Neural cell (in vitro differentiated cells): ENCODE measurements around the genes STIM1, RRM1, OR51F2, OR51T1, OR52A5, HBG1, UBQLNL, OR52E5, OR52W1 and TIMM10B.

- RAMPAGE, long total RNA, result no peak
These were observed at the start of gene STIM1 for GRCh38 chr11:3855510-3856594. Gene STIM1 (plus strand): TSS chr11:3855664.

DNA sequence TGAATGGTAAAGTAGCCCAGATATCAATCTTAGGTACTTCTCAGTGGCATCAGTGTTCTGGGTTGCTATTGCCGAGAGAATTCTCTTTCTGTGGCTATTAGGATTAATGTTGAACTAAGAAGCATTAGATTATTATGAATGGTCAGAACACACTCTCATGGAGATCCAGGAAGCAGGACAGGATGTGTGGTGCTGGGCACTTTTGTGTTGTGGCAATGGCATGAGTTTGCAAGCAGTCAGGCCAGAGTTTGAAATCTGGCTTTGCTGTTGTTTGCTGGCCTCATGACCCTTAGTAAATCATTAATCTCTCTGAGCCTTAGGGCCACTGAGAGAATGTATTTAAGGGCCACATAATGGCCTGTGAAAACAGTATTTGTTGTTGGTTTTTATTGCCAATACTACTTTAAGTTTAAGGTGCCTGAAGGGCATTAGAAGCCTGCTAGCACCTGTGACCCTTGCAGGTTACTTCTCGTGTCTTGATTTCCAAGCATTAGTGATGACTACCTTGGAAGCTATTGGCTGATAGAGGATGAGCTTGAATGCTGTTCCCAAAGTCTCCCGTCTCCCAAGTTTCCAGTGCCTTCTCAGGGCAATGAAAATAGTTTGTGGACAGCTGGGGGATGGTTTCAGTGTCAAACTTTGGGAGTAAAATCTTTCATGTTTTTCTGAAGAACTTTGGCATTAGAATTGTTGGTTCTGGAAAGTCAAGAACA is 24.5 kb downstream of the STIM1 start:
- RAMPAGE, long total RNA, result no peak

DNA sequence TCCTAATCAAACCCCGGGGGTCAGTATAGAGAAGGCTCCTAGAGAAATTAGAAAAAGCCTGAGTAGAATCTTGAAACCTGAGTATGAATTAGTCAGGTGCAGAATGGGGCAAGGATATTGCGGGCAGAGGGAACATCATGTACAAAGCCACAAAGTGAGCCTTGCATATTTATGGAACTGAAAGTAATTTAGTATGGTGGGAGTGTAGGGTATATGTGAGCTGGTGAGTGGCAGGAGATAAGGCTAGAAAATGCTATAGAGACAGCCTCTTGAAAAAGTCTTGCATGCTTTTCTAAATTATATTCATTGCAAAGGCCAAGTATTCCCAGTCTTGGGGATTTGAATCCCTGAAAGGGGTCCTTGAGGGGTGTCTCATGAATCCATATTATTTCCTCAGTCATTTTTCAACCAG is 93.7 kb downstream of the STIM1 start:
- RAMPAGE, long total RNA, result no peak

- RAMPAGE, long total RNA, result start-site peak on the minus strand at chr11:4094711-4094750, 11 and 15 reads in 2 replicates; start-site peak on the plus strand at chr11:4094797-4094868, 421 and 1,339 reads in 2 replicates
These were observed at the start of gene RRM1 for GRCh38 chr11:4094544-4095396. Gene RRM1 (plus strand): TSS chr11:4094799.

GRCh38 chr11:4606862-4607539 is 1.0 kb downstream of the TRIM68 start:
- RAMPAGE, long total RNA, result no peak

DNA sequence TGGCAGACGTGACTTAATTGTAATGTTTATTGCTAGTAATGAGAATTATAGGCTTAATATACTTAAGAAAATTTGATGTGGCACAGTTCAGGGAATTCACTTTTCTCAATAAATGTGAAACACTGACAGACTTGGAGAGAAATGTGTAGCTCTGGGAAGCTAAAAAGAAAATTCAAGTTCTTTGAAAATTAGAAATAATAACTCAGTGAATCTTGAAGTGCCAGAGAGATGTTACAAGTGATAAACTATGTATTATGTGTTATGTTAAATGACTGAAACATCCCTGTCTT is at the start of gene OR51F2:
Gene OR51F2 (plus strand): TSS at position 204 of the 290 bp plus-strand sequence.
- RAMPAGE, long total RNA, result no peak

DNA sequence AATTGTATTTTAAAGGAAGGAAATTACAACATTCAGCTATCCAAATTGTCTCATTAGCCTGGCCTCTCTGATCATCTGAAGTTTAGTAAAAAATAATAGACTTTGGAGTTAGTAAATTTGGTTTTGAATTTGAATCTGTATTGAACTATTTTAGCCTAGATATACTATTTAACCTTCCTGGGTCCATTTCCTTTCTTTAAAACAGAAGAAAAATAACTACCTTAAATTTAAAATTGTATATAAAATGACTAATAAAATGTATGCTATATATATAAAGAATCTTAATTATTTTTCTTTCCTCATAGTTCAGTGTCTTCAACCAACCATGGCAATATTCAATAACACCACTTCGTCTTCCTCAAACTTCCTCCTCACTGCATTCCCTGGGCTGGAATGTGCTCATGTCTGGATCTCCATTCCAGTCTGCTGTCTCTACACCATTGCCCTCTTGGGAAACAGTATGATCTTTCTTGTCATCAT is at the start of gene OR51T1:
Gene OR51T1 (plus strand): TSS at position 326 of the 480 bp plus-strand sequence.
- RAMPAGE, long total RNA, result no peak

- RAMPAGE, long total RNA, result no peak
These were observed at the start of gene OR52A5 for GRCh38 chr11:5138268-5138710. Gene OR52A5 (minus strand): TSS chr11:5138356.

- RAMPAGE, long total RNA, result no peak
These were observed at the start of gene HBG1 for GRCh38 chr11:5249667-5250154. Gene HBG1 (minus strand): TSS chr11:5249857.

GRCh38 chr11:5516448-5516876 is at the start of gene UBQLNL:
Gene UBQLNL (minus strand): TSS chr11:5516699.
- RAMPAGE, long total RNA, result no peak

- RAMPAGE, long total RNA, result no peak
These were observed 6.9 kb downstream of the OR52N2 start for GRCh38 chr11:5815636-5816064.

- RAMPAGE, long total RNA, result no peak
These were observed at the start of gene OR52E5 for GRCh38 chr11:5892909-5893330. Gene OR52E5 (plus strand): TSS chr11:5893208.

- RAMPAGE, long total RNA, result no peak
These were observed 26.8 kb downstream of the OR52B2 start for GRCh38 chr11:6143366-6143770.

GRCh38 chr11:6198862-6199364 is at the start of gene OR52W1:
Gene OR52W1 (plus strand): TSS chr11:6199224.
- RAMPAGE, long total RNA, result no peak

GRCh38 chr11:6233922-6234494 is 428 bp downstream of the FHIP1B start:
- RAMPAGE, long total RNA, result no peak

DNA sequence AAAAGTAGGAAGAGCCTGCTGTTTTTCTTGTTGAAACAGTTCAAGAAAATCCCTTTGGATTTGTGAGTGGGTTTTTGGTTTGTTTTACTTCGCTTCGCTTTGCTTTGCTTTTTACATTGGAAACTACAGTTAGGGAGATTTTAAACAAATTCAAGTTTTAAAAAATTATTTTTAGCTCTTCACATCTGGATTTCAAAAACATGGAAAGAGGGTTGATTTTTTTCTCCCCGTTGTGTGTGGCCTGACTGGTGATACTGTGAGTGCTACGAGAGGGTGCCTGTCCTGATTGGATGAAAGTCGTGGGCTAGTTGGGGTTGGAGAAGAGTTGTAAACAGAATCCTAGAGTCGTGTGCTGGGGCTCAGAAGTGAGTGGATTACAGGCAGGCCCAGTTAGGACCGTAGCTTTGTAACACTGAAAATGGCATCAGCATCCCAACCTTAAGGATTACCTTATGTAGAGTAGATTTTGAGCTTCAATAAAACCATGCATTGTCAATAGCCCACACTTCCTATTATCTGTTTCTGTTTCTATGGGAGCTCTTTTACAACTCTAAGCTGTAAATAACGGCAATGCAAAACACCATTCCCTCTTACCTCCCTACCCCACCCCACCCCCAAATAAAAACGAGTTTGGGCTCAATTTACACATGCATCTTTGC is 24.3 kb downstream of the CAVIN3 start:
- RAMPAGE, long total RNA, result no peak

GRCh38 chr11:6362310-6363092 is 27.8 kb upstream of the SMPD1 start:
- RAMPAGE, long total RNA, result no peak

GRCh38 chr11:6363093-6363419 is 27.2 kb upstream of the SMPD1 start:
- RAMPAGE, long total RNA, result no peak

GRCh38 chr11:6481414-6482016 is at the start of gene TIMM10B:
Gene TIMM10B (plus strand): TSS chr11:6481501.
- RAMPAGE, long total RNA, result no peak

DNA sequence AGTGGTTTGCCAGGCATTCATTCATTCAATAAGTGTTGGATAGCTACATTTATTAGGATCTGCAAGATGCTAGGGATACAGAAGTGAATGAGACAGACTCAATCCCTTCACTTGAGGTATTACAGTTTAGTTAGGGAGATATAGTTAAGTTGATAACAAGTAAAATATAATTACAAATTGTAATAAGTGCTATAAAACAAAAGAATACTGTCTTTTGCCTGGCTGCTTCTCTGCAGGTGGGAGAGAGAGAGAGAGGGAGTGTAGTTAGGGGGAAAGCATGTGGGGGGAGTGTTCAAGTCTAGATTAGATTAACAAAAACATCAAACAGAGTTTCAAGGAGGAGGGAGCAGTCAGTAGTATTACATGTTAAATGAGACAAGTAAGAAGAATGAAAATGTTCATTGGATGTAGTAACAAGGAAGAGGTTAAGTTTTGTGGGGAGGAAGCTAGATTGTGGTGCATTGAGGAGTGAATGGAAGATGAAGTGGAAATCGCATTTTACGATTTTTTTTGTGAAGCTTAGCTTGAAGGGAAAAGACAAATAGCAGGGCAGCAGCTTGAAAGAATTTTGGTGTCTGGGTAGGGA is 3.7 kb downstream of the DNHD1 start:
- RAMPAGE, long total RNA, result no peak